Placental pericyte (primary cell): ENCODE measurements around the genes UGT3A1 and LIFR.

DNA sequence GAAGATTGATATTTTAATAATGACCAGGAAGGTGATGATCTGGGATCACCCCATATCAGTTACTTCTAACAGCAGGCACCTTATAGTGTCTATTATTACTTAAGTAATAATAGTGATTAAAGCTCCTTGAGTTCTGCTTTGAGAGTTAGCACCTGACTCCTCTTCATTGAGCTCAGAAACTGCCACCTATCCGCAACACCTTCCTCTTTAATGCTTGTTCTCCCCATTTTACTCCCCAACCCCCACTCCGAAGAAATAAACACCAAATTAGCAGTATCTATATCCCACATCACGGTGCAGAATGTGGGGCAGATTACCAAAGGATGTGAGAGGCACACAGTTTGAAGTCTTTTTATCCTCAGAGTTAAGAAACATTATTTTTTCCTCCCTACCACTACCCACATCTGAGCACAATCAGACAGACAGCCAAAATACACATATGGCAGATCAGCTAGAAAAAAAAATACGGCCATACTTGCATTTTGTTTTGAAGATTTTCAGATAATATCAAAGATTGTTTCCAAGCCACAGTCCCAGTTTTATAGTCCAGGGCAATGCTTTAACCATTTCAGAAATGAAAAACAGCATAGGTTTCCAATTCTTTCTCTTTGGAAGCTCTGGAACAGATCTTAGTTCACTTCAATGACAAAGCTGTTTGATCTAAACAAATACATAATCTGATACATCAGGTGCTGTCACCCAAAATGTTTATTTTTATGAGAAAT lies 26.1 kb upstream of the IL7R start:
- CAGE, long polyA plus RNA = no peak

DNA sequence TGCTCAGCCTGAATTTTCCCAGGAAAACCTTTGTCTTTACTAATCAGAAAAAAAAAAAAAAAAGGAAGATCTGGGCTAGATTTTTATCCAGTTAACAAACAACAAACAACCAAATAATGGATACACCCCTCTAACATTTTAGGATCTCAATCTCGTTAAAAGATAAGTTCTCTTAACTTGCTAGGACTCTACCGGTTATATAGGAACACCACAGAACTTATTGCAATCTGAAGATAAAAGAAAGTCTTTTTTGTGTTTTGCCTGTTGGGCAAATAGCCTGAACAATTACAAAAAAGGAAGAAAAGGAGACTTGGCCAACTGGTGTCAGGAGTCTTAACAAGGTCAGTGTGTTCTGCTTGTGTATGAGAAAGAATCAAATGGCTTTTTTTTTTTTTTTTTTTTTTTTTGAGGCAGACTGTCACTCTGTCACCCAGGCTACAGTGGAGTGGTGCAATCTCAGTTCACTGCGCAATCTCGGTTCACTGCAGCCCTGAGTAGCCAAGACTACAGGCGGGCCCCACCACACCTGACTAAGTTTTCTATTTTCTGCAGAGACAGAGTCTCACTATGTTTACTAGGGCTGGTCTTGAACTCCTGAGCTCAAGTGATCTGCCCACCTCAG lies 3.2 kb upstream of the IL7R start:
- CAGE, long polyA plus RNA = no peak

DNA sequence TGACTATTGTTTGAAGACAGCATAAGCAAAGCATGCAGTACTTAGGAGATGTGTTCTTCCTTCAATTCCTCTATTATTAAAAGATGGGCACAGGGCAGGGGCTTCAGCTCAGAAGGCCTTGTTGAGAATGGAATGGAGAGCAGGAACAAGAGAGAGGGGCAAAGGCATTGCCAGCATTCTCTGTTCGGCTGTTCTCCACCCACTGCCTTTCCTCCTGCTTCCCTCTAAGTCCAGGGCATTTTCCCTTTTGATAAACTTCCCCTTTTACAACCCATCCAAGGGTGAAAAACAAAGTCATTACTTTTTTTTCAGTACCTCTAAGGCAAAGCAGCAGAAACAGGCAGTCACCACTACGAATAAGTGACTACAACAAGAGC lies 12.9 kb downstream of the IL7R start:
- CAGE, long polyA plus RNA = no peak

- CAGE, long polyA plus RNA = no peak
Measured at GRCh38 chr5:35990959-35991860, at the start of gene UGT3A1. Gene UGT3A1, minus strand, starts transcription at chr5:35991390.

DNA sequence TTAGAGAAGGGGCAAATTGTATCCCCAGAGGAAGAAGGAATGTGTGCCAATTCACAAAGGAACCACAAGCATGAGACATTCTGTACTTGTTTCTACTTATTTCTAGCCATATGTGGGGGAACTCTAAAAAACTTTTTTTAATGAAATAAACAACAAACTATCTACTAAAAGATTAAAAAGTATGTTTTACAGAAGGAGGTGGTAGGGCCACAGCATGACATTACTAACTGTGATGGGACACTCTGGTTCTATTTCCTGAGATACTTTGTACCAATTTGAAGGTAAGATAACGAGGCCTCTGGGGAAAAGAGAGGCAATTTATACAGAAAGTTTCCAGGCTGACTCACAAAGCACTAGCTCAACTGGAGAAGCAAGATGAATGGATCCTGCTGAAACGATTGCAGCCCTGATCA lies 22.5 kb downstream of the RANBP3L start:
- CAGE, long polyA plus RNA = no peak

- CAGE, long polyA plus RNA = no peak
Measured at GRCh38 chr5:36300479-36301071, 1.1 kb downstream of the RANBP3L start.

GRCh38 chr5:36301072-36301561 lies 585 bp downstream of the RANBP3L start:
- CAGE, long polyA plus RNA = no peak

DNA sequence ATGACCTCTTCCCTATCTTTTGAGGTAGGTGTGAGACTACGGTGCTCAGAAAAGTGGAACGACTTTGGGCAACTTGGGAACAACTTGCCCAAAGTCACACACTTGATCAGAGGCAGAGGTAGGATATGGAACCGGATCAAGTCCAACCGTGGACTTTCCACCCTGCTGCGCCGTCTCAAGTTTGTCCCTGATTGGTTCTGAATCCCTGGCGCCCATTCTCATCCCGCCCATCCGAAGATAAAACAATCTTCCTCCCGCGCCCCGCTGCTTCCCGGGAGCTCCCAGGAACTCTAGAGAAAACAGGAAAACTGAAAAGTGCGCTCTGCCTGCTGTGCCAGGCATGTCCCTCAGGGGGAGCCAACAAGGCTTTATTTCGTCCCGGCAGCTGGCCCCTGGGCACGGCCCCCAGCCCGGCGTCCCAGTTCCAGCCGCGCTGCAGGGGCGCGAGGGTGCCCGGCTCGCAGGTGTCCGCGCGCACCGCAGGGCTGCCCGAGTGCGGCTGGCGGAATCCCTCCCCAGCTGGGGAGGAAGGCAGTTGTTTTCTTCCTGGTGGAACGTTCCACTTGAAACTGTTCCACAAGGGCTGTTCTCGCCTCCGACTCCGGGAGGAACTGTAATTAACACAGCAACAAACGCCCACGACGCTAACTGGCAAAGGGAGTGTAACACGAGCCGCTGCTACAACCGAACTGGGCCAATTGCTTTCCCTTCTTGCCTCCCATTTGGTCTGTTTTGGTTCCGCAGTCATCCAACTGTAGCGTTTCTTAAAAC lies 132.0 kb upstream of the NIPBL start:
- CAGE, long polyA plus RNA = no peak

DNA sequence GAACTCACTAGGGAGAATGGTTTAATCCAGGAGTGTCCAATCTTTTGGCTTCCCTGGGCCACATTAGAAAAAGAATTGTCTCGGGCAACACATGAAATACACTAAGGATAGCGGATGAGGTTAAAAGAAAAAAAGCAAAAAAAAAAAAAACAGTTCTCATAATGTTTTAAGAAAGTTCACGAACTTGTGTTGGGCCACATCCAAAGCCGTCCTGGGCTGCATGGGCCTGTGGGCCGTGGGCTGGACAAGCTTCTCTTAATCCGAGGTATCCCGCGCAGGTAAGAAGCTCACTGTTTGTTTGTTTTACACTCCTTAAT lies 21.9 kb upstream of the NIPBL start:
- CAGE, long polyA plus RNA = no peak

- CAGE, long polyA plus RNA = no peak
Measured at GRCh38 chr5:36955271-36955870, 78.8 kb downstream of the NIPBL start.

- CAGE, long polyA plus RNA = no peak
Measured at GRCh38 chr5:36965981-36966873, 89.7 kb downstream of the NIPBL start.

GRCh38 chr5:37063481-37063959 lies 185.7 kb downstream of the CPLANE1 start:
- CAGE, long polyA plus RNA = no peak

DNA sequence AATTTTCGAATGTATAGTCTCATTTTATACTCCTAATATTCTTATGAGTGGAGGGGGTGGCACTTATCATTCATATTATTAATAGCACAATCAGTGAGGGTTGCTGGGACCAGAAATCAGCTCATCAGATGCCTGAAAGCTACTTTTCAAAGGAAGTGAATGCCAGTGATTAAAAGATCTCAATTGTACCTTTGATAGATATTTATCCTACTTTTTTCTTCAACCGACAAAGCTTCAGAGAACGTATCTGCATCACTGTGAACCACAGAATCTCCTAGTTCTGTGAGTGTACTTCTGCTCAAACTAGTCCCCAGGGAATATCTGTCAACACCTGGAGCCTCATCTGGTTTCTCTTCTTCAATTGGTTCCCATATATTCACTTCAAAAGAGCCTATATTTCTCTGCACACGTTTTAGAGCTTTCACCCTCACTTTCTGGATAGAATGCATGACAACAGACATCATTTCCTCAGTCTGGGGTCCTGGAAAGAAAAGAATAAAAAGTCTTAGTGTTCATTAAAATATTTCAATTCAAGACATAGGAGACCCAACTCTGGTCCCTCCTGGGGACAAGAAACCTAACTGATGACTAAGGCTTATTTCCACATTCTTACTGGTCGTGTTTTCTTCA lies 64.5 kb downstream of the CPLANE1 start:
- CAGE, long polyA plus RNA = no peak

GRCh38 chr5:37425082-37425712 lies 46.1 kb downstream of the WDR70 start:
- CAGE, long polyA plus RNA = no peak

GRCh38 chr5:37671973-37672646 lies 167.7 kb downstream of the GDNF start:
- CAGE, long polyA plus RNA = no peak

- CAGE, long polyA plus RNA = no peak
Measured at GRCh38 chr5:38167337-38167870, 91.0 kb upstream of the EGFLAM start.

GRCh38 chr5:38364873-38365415 lies 106.6 kb downstream of the EGFLAM start:
- CAGE, long polyA plus RNA = no peak

DNA sequence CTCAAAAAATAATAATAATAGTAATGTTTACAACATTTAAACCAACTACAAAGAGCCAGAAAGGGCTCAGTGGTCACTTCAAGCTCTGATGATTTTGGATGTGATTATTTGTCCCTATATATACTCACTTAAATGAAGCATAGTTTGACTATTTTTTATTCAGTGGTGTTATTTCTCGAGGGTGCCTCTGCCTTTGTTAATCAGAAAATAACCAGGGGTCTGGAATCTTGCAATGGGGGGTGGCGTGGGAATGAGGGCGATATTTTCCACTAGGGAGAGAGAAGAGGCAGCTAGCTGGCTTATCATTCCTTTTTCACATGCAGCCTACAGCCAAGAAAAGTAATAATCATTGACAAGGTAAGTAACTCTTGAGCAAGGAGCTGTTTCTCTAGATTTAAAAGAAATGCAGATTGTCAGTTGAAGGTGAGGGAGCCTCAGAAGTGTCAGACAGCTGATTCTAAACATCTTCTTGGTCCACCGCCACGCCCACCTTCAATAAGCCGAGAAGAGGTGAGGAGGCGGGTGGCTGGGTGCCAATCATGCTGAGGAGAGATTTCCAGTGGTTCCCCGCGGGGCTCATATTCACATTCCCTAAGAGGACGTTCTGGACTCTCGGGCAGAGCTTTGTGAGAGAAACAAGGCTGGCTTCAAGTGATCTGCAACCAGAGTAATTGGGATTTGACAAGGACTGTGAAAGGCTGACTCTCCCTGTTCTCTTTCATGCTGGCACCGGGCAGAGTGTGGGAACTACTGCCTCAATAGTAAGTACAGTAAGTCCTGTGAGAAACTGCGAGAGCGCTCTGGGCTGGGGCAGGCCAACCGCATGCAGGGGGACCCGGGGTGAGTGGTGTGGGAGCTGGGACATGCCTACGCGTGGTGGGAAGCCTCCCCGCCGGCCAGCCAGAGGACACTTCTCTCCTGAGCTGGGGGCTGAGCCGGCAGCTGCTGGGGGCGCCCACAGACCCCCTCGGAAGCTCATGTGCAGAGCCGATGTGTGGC lies 111.2 kb downstream of the LIFR start:
- CAGE, long polyA plus RNA = no peak

DNA sequence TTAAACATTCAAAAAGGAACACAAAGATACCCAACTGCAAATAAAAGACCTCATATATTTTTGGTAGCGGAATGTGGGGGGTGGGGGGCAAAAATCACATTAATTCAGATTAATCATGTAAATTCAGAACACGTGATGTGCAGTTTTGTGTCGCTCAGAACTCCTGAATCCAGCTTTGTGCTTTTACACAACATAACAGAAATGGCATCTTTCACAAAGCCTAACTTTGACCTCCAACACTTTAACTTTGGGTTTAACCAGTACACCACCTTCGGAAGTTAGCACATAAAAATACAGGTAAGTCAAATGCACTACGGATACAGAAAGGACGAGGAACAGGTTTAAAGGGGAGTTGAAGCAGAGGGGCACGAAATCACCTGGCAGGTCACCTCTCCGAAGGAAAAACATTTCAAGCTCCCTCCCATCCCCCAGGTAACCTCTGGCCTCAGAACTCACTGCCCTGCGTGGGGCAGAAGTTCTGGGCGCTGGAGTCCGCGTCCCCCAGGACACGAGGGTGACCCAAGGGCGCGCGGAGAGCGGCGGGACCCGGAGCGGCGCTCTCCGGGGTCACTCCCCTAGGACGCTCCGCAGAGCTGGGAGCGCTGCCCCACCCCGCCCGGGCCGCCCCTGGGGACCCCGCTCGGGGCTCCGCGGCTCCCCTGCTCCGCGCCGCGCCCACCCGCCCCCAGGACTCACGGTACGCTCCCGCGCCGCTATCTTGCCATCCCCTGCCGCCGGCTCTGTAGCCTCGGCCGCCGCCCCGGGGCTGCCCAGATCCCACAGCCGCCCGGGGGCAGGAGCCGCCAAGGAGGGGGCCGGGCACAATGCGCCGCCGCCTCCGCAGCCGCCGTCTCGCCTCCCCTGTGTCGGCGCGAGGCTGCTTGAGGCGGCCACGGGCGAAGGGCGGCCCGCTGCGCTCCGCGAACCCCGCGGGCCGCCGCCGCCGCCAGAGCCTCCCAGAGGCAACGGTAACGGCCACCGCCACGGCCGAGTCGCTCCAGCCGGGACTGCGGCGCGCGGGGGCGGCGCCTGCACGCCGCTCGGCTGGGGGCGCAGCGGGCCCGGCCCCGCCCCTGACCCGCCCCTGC lies at the start of gene LIFR:
TSS of gene LIFR (minus strand) at position 1,009 of the 1,088 bp plus-strand sequence.
- CAGE, long polyA plus RNA = no peak

- CAGE, long polyA plus RNA = no peak
Measured at GRCh38 chr5:38556726-38557701, 568 bp upstream of the LIFR start.